ENCODE data around the gene ANGPT4.

DNA sequence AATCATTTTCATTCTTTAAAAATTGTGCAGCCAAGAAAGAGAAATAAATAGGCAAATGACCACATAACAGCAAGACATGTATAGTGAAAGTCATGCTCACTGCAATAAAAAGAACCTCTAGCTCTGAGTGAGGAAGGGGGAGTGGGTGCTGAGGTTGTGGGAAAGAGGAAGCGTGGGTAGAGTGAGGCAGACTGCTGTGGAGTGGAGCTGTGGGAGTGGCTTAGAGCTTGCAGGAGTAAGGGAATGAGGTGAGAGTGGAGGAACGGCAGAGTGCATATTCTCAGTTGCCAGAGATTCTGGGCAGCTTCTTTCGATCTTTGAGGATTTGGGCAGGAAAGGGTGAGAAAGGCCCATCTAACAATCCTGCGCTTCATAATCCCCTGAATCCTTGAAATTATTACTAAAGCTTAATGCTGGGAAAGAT lies 10.5 kb downstream of the DEFB129 start:
- RRBS = no CpG with 5 or more reads among the region's 4 CpGs

GRCh38 chr20:298862-299319 lies 1.5 kb downstream of the ZCCHC3 start:
- RRBS = no CpG with 5 or more reads among the region's 10 CpGs

DNA sequence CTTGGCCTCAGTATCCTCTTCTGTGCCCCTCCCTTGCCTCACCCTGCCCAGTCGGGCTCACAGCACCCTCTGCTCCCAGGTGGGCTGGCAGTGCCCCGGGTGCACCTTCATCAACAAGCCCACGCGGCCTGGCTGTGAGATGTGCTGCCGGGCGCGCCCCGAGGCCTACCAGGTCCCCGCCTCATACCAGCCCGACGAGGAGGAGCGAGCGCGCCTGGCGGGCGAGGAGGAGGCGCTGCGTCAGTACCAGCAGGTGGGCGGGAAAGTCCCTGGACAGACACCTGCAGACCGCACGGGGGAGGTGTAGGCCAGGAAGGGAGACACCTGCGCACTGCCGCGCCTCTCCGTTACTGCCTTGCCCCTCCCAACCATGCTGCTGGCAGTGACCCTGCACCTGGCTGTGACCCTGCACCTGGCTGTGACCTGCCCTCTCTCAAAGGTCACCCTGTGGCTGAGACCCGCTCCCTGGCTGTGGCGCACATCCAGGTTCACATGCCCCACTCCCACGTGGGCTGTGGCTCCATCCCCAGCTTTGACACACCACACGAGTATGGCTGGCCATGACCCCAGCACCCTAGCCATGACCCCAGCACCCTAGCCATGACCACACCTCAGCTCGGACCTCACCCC lies 11.5 kb downstream of the RBCK1 start:
- RRBS = 85% methylated on average over 4 of the region's 30 CpGs

DNA sequence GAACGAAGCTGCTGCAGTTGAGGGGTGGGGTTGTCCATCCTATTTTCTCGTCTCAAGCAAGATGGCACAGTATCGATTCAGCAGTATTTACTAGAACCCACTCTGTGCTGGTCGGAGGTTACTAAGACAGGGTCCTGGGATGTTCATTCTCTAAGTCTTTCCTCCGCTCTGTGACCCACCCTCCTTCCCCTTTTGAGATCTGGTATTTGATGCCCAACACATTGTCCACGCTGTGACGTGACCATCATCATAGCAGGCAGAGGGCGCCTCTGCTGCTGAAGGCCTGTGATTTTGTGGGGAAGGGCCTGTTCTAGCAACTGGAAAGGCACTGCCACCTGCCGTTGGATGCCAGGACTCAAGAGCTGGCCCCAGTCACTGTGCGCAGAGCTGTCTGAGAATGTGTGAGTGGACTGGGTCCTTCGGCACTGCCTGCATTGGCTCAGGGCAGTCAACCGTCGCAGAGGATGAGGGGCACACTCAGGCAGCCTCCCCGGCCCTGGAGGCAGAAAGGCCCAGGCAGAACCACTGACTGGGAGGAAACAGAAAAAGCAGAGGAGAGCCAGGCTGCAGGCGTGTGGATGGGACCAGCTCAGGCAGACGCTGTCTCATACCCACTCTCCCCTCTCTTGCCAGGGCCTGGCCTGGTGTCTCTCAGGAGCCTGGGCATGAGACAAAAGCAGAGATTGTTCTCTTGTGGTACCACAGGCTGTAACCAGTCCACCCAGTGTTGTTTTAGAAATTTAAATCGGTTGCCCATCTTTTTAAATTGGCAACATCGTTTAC lies 23.4 kb downstream of the RBCK1 start:
- RRBS = no CpG with 5 or more reads among the region's 18 CpGs

DNA sequence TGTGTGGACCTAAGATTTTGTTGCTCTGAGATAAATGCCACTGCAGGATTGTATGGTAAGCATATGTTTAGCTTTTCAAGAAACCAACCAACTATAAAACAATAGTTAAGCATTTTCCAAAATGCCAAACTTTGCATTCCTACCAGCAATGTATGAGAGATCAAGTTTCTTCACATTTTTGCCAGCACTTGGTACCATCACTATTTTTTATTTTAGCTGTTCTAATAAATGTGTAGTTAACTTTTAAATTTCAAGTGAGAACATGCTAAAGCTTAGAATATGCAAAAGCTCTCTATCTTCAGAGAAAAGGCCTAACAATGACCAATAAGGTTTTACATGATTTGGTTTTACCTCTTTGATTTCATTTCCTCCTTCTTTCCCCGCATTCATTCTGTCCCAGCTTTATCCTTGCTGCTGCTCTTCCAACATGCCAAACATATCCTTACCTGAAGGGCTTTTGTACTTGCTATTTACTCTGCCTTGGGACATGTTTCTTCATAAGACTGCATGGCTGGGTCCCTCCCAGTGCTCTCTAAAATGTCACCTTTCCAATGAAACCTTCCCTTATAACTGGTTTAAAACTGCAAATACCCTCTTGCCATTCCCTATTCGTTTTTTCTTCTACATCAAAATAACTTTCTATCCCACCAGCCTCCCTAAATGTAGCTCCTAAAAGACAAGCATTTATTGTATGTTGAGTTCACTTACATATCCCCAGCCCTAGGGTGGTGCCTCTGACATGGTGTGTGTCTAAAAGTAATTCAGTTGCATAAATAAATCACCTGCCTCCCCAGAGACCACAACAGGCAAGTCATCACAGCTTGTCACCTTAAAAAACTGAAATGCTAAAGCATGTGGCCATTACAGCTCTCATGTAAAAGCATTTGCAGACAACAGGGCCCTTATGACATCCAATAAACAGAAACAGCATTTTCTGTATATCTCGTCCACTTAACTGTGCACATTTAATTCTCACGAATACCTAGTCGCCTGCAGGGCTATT lies 32.3 kb upstream of the TBC1D20 start:
- RRBS = no CpG with 5 or more reads among the region's 5 CpGs

GRCh38 chr20:602364-602962 lies 7.6 kb downstream of the TCF15 start:
- RRBS = no CpG with 5 or more reads among the region's 8 CpGs

DNA sequence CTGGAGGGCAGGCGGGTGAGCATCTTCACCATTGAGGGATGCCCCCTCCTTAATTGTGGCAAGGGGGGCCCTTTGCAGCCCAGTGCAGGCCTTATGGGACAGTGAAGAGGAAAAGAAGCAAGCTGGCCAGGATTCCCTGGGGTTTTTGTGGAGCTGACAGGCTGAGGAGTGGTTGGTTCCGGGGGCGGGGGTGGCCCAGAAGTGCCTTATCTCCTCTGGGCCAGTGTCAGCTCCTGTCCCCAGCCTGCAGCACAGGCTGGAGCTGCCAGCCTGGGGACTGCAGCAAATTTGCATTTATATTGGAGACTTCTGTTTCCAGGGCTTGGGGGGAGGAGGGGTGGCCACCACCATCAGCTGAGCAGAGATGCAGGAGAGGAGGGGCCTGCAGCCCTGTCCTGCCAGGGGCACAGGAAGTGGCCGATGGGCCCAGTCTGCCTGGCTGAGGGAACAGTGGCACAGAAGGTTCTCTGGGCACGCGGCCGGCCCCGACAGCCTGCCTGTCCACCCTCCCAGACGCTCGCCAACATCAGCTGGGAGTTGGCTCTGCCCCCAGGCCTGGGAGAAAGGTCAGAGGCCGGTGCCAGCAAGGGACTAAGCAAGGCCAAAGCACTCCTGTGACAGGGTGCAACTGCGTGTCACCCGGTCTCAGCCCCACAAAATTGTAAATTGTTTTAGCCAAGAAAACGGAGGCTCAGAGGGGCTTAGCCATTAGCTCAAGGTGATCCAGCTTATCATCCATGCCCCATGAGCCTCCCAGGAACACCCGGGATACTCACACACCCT lies 24.3 kb upstream of the SCRT2 start:
- RRBS = 12% methylated on average over 6 of the region's 15 CpGs

DNA sequence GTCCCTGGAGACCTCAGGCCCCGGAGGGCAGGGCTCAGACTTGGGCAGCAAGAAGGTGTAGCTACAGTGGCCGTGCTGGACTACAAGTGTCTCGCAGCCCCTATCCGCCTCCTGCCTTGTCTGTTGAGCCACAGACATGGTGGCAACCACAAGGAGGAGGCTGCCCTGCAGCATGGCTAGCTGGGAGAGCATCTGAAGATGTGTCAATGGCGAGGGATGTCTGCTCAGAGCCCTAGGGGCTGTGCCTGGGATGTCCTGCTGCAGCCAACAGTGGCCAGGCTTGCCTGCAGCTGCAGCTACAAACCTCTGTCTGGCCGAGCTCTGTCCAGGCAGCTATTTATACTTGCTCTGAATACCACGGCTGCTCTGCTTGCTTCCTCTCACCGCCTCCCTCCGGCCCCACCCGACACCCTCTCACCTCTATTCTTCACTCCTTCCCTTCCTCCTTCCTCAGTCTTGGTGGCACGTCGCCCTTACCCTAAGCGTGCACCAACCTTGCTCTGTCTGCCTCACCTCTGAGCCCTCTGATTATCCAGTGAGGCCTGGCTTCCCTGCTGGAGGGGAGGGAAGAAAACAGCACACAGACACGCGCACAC lies at the start of gene ANGPT4:
Gene ANGPT4 (minus strand): TSS at position 312 of the 596 bp plus-strand sequence.
- RRBS = no CpG with 5 or more reads among the region's 15 CpGs

- RRBS = no CpG with 5 or more reads among the region's 18 CpGs
These were observed 42.7 kb upstream of the ANGPT4 start for GRCh38 chr20:958736-959243.

GRCh38 chr20:1122373-1123059 lies 4.1 kb downstream of the PSMF1 start:
- RRBS = no CpG with 5 or more reads among the region's 9 CpGs

DNA sequence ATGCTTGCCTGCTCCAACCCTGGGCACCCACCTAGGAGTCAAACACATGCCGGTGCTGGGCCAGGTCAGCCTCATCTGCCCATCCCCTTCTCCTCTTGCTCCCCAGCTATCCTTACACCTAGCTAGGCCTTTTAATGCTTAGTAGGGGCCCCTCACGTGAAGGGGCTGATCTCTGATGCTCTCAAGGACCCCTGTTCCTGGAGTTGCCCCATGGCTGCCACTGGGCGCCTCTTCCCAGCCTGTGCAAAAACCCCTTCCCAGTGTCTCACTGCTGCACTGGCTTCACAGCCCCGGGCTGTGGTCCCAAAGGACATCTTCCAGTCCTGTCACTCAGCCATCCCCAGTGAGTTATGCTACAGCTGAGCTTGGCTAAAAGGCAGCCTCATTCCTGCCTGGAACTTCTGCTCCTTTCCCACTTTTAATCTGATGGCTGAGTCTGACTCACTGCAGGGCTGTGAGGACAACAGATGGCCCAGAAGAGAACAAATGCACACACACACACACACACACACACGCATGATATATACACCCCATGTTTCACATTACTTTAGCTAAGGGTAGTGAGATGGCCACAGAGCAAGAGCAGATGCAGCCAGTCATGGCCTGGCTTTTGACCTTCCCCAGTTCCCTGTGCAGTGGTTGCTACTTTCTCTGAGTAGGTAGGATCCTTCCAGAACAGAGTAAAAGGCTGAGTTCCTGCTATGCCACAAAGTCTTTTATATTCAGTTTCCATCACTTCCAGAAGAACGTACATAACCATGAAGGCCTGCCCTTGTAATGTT lies 12.9 kb upstream of the SDCBP2 start:
- RRBS = no CpG with 5 or more reads among the region's 6 CpGs

DNA sequence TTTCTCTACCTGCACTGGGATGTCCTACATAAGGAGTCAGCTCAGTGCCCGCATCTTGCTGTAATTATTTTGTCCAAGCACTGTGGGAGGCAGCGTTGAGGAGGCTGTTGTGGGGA lies 91.4 kb upstream of the SIRPA start:
- RRBS = no CpG with 5 or more reads among the region's 2 CpGs

GRCh38 chr20:1810492-1811664 lies 84.3 kb upstream of the SIRPA start:
- RRBS = no CpG with 5 or more reads among the region's 15 CpGs

GRCh38 chr20:1827794-1828457 lies 67.3 kb upstream of the SIRPA start:
- RRBS = 17% methylated on average over 4 of the region's 13 CpGs

DNA sequence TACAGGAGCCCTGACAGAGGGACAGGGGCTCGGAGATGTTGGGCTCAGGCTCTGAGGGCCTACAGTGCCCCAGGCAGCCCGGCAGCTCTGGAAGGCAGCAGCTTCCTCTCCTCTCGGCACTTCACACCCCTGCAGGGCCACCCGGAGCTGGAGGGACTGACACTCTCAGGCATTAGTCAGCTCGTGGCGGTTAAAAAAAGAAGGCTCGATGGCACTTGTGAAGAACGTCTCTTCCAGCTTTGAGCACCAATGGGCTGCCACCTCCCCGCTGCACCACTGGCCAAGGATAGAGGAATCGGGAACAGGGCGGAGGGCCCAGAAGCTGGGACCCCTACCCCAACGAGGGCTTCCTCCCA lies 62.5 kb upstream of the SIRPA start:
- RRBS = 14% methylated on average over 3 of the region's 12 CpGs

- RRBS = no CpG with 5 or more reads among the region's 5 CpGs
These were observed 15.4 kb upstream of the SIRPA start for GRCh38 chr20:1879754-1880164.

DNA sequence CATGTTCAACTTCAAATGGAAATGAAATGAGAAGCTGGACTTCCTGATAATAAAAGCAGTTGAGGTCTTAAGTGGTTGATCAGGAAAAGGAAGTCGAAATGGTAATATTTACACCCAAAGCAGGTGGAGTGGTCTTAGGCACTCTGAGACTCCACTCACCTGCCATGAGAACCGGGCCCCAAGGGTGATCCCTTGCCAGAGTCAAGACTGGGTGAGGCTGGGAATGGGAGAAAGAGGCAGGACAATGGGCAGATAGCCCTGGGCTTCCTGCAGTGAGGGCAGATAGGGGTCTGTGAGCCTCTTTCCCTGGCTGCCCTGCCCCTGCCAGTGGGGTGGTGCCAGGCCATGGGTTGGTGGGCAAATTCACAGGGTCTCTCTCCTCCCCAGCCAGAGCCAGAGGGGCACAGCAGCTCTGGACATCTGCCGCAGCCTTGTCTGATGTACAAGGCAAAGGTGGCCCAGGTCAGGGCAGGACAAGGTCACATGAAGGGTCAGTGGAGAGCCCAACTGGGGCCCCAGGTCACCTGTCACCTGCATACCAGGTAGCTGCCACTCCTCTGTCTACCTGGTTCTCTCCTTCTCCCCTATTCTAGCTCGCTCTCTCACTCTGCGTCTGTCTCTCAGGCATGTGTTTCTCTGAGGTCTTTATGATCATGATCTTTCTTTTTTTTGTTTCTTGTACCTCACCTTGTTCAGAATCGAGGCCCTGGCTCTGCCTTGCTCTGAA lies 18.0 kb downstream of the SIRPA start:
- RRBS = no CpG with 5 or more reads among the region's 6 CpGs

DNA sequence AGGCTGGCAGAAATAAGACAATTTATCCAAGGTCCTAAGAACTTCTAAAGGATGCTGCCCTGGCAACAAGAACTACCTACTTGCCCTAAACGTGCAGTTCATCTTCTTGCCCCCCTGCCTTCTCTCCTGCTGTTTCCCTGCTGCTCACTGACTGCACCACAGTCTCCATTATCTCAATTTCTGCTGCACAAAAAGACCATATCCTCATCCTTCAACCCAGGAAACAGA lies 38.0 kb upstream of the PDYN start:
- RRBS = no CpG with 5 or more reads among the region's 1 CpG

- RRBS = no CpG with 5 or more reads among the region's 13 CpGs
These were observed 15.2 kb downstream of the STK35 start for GRCh38 chr20:2116674-2117410.

Data from brain (tissue), 1 donor.